Mammary microvascular endothelial cell (primary cell): Measurements from ENCODE around the genes PDZD9 and MOSMO.

- RAMPAGE, long total RNA: no peak
Observed at GRCh38 chr16:19883155-19884205, 1.2 kb downstream of the GPRC5B start.

- RAMPAGE, long total RNA: no peak
Observed at GRCh38 chr16:20424239-20424868, 15.0 kb downstream of the ACSM5 start.

GRCh38 chr16:20611260-20612487 is 35.5 kb upstream of the ACSM2B start:
- RAMPAGE, long total RNA: no peak

DNA sequence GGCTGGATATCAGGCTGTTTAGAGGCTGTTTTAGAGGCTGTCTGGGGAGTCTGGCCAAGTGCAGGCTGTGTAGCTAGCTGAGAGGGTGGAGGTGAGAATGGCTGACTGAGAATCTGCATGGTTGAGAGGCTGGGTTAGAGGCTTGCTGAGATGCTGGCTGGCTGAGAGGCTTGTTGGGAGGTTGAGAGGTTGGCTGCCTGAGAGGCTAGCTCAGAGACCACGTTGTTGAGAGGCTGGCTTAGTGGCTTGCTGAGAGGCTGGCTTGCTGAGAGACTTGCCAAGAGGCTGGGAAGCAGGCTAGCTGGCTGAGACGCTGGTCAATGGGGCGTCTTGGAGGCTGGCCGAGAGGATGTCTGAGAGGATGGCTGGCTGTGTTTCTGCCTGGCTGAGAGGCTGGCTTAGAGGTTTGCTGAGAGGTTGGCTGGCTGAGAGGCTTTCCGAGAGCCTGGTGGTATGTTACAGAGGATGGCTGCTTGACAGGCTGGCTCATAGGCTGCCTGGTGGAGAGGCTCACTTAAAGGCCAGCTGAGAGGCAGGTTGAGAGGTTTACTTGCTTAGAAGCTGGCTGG is 36.7 kb upstream of the ACSM2B start:
- RAMPAGE, long total RNA: no peak

GRCh38 chr16:20673778-20674322 is 23.6 kb downstream of the ACSM1 start:
- RAMPAGE, long total RNA: no peak

GRCh38 chr16:20674929-20675602 is 22.4 kb downstream of the ACSM1 start:
- RAMPAGE, long total RNA: no peak

- RAMPAGE, long total RNA: no peak
Observed at GRCh38 chr16:20734114-20734891, 7.3 kb downstream of the THUMPD1 start.

- RAMPAGE, long total RNA: no peak
Observed at GRCh38 chr16:20734892-20735382, 6.7 kb downstream of the THUMPD1 start.

- RAMPAGE, long total RNA: no peak
Observed at GRCh38 chr16:20736225-20737274, 5.1 kb downstream of the THUMPD1 start.

DNA sequence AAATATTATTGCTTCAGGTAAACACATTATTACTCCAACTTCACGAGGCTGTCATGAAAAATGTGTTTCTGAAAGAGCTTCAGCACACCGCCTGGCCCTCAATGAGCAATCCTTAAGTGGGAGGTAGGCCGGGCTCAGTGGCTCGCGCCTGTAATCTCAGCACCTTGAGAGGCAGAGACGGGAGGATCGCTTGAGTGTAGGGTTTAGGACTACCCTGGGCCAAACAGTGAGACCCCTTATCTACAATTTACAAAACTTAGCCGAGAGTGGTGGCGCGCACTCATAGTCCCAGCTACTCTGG is 811 bp downstream of the THUMPD1 start:
- RAMPAGE, long total RNA: no peak

DNA sequence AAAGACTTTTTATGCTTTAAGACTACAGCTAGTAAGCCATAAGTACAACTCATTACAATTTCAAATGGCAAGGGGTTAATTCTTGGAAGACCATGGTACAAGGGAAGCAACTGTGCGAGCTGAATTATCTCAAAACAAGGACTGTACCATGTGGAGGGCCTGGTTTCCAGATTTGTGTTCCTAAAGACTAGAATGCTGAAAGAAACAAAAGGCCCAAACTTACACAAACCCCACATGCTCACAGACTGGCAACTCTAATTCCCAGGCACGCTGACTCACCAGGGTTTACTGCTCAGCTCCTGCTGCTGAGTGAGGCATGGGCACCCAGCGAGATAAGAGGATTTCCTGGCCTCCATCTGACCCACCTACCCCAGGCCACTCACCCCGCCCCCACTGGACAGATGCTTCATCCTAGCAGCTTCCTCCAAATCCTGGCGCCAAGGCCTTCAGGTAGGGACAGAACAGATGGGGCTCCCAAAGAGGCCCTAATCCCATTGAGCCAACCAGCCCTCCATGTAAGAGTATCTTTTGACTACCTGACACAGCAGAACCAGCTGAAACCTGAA is 34.0 kb downstream of the DCUN1D3 start:
- RAMPAGE, long total RNA: no peak

DNA sequence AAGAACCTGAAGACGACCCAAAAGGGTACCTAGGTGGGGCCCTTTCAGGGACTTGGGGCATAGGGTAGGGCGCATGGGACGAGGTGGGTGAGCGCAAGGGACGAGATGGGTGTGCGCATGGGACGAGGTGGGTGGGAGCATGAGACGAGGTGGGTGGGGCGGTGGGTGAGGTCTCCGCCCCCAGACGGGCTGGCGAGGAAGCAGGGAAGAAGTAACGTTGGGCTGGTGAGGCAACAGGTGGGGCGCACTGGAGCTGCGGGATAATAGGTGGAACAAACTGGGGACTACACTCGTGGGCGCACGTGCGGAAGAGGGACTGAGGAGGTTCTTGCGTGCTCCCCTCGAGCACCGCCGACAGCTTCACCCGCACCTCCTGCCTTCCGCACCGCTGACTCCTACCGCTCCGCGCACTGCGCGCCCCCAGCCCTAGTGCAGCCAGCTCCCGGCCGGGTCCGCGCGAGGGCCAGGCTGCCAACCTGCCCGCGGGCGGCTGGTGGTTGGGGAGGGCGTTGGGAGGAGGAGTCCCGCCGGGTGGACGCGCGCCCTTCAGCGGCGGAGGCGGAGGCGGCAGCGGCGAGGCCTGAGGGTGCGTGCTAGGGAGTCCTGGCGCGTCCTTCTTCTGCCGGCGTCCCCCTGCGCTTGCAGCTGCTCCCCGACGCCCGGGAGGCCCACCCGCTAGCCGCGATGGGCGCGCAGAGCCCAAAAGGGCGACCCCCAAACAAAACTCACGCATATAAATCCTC is 23.4 kb upstream of the CRYM start:
- RAMPAGE, long total RNA: no peak

DNA sequence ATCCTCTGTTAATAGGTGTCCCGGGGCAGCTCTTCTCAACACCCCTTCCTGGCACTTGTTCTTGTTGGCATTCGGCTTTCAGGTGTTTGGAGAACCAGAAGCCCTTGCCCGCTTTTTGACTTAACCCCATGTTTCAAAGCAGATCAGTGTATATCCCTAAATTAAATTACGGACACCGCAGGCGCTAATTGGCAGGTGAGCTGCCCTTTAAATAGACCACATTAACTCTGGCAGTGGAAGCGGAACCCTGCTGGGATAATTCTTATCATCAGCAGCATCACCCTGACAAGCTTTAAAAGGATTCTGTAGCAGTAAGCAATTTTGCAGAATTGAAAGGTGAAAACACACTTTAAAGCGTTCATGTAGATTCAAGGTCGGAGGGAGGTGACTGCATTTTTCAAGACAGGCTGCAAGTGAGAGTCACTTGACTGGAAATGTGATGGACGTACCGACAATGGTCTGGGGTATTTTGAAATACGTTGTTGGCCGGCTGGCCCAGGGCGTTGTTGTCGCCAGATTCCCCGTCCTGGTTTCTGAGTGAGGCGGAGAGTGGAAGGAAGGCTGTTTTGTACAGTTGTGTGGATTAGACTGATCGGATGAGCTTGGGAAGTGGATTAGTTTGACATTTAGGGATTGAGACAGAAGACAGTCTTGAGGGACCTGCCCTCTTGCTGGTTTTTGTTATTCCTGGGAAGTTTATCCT is 94.2 kb upstream of the CRYM start:
- RAMPAGE, long total RNA: no peak

DNA sequence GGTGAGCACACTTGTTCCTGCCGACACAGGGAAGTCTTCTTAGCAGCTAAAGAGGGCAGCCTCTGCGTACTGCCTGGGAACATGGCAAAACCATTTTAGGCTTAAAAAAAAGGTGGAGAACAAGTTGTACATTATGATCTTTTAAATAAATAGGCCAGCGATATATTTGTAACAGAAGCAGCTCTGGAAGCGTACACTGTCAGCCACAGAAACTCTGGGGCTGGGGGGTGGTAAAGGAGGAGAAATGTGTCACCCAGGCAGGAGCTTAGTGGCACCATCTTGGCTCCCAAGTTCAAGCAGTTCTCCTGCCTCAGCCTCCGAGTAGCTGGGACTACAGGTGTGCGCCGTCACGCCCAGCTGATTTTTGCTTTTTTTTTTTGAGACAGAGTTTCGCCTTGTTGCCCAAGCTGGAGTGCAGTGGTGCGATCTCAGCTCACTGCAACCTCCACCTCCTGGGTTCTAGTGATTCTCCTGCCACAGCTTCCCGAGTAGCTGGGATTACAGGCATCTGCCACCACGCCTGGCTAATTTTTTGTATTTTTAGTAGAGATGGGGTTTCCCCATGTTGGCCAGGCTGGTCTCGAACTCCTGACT is 82.2 kb upstream of the METTL9 start:
- RAMPAGE, long total RNA: no peak

- RAMPAGE, long total RNA: no peak
Observed at GRCh38 chr16:21837205-21837652, 20.3 kb downstream of the NPIPB4 start.

DNA sequence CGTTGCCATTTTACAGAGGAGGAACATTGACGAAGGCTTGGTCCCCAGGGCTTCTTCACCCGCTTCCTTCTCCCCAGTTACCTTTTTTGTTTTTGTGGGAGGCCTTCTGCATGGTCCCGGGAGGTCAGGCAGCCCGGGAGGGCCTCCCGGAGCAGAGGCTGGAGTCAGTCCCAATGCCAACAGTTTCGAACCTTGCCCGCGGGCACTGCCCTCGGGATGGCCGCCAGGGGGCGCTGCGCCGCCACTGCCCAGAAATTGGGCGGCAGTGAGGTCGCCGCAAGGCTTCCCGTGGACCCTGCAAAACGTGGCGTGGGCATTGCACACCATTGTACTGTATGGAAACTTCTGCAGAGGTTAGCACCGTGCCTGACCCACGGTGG is at the start of gene PDZD9:
PDZD9 (minus strand) TSS at position 181 of the 380 bp plus-strand sequence.
- RAMPAGE, long total RNA: no peak

DNA sequence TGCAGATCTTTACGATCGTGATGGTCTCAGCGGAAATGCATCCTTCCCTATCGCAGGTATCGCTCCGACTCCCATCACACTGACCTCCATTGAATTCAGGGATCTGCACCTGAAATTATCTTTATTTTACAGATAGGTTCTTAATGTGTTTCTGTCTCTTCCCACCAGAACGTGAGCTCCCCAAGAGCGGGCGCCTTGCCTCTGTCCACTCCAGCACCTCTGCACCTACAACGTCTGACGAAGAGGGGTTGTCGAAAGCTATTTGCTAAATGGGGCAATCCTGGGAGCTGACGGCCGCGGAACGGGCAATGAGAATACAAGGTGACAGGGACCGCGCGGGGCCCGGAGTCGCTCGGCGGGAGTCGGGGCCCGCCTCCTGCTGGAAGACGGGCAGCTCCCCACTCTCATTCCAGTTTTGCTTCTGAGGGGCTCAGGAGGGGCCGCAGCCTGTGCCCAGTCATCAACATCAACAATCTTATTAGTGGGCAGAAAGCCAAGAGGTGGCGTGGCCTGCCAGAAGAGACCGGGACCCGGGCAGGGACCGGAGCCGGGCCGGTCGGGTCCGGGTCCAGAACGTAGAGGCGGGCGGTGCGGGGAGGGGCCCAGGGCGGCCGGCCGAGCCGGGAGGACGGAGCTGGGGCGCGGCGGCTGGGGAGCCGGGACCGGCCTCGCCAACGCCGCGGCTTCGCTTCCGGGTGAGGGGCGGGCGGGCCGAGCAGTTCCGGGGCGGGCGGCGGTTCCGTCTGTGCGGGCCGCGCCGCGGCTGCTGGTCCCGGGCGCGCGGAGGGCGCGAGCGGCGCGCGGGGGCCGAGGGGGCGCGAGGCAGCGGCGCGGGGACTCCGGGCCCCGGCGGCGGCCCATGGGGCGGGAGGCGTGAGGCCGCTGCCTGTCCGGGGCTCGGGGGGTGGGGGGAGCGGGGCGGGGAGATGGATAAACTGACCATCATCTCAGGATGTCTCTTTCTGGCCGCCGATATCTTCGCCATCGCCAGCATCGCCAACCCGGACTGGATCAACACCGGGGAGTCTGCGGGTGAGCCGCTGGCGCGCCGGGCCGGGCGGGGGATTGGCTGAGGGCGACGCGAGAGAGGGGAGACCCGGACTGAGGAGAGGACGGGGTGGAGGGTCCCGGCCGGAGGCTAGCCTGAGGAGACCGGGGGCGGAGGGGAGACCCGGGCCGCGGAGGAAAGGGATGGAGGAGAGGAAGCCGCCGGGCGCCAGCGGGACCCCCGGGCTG is at the start of gene MOSMO:
MOSMO (plus strand) TSS at position 736 of the 1,236 bp plus-strand sequence.
- RAMPAGE, long total RNA: start-site peak on the plus strand centred at position 938 of the sequence, 63 bp wide, 70 and 28 reads in 2 replicates

DNA sequence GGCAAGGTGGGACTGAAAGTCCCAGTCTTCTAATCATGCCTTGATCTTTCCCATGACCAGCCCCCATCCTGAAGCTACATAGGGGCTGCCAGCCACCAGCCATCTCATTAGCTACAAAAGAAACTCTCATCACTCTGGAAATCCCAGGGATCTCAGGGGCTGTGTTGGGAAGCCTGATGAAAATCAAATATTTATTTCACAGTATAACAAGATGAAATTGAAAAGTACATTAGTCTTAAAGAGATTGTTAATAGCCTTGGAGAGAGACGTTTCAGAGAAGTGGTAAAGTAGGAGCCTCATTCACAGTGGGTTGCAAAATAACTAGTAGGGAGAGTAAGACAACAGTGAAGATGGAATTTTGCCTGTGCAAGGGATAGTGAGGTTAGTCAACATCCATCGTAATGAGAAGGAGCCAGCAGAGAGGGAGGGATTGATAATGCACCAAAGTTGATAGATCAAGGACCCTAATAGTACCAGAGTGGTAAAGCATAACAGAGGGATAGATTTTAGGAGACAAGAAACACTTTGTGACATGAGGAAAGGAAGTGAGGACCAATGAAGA is 30.2 kb downstream of the MOSMO start:
- RAMPAGE, long total RNA: no peak

- RAMPAGE, long total RNA: no peak
Observed at GRCh38 chr16:22188551-22189007, 17.5 kb upstream of the EEF2K start.

- RAMPAGE, long total RNA: no peak
Observed at GRCh38 chr16:22206406-22207479, 665 bp downstream of the EEF2K start.